ENCODE measurements around a stretch of chr4.

DNA sequence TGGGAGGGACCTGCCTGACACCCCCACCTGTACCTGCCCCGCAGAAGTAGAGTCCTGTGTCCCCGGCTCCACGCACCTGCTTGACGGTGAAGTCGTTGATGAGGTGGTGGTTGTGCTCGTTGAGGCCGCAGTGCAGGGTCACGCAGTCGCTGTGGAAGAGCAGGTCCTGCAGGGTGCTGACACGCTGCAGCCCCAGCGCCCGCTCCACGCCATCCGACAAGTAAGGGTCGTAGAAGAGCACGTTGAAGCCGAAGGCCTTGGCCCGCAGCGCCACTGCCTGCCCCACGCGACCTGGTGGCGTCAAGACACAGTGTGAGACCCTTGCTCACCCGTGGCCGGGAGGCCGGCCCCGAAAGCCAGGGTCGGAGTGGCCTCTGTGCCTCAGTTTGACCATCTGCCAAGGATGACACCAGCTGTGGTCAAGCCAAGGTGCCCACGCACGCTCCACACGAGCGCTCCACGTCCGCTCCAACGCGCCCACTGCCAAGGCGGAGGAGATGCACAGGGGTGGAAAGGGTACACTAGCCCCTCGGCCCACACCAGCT is 32.9 kb downstream of the CTBP1 start:
- PRO-cap = no peak
- RAMPAGE, long total RNA, 4 experiments = no peak in any of the 4 experiments

- PRO-cap = no peak
- RAMPAGE, long total RNA, 4 experiments = no peak in any of the 4 experiments
These were observed 9.6 kb downstream of the CTBP1 start for GRCh38 chr4:1238934-1240166.

GRCh38 chr4:1241719-1242318 is 7.1 kb downstream of the CTBP1 start:
- PRO-cap = no peak
- RAMPAGE, long total RNA, 4 experiments = no peak in any of the 4 experiments

DNA sequence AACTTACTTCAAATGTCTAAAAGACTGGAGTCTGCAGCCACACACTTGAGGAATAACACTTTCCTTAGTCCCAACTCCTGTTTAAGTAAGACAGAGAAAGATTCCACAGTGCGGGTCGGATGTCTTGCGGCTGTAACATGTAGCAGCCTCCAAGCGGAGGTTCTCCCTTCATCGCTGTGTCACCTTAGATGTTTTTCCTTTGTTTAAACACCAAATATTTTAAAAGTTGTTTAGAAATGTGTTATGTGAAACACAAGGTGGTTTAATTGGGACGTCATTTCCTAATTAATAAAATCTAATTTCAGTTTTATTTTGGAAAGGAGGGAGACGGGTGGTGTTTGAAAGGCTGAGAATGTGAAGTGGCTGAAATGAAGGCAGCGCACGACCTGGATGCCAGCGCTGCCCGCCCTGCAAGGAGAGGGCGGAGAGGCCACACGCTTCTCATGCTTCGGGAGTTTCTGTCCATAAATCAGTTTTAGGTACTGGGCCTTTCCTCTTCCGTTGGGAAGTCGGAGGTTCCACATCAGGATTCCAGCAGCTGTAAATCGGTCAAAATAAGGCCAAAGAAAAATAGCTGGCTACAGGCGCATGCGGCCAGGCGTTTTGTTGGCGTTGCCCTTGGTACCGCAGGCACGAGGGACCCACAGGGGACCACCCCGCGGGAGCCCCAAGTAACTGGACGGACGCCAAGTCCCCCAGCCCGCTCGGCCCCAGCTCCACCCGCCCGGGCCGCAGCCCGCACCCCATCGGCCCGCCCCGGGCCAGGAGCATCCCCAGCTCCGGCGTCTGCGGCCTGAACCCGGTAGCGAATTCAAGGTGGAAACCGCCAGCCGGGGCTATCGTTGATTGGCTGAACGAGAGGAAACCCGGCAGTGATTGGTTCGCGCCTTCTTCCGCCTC is 563 bp upstream of the MAEA start:
- PRO-cap = bidirectional peak, plus-strand start outside the sequence, minus-strand start at position 788 of the sequence
- RAMPAGE, long total RNA, 4 experiments = no peak in any of the 4 experiments

DNA sequence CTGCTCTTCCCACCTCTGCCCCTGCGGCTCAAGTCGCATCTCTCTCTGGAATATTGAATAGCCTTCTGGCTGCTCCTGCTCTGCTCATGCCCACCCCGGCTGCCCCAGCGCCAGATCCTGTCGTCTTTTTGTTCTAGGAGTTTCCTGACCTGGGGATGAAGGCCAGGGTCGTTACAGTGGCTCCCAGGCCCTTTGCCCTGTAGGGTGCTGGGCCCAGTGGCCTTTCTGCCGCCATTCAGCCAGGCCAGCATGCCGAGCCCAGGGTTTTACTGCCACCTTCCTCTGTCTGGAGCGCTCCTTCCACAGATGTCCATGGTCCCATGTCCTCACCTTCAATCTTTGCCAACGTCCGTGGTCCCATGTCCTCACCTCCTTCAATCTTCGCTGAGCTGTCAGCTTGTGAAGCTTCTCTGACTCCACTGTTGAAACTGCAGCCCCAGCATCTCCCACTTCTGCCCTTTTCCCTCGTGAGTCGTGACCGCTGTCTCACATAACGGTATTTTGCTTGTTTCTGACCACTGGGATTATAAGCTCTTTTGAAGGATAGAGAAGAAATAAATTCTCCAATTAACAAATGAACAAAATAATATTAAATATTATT is 9.8 kb downstream of the MAEA start:
- PRO-cap = no peak
- RAMPAGE, long total RNA, 4 experiments = no peak in any of the 4 experiments

DNA sequence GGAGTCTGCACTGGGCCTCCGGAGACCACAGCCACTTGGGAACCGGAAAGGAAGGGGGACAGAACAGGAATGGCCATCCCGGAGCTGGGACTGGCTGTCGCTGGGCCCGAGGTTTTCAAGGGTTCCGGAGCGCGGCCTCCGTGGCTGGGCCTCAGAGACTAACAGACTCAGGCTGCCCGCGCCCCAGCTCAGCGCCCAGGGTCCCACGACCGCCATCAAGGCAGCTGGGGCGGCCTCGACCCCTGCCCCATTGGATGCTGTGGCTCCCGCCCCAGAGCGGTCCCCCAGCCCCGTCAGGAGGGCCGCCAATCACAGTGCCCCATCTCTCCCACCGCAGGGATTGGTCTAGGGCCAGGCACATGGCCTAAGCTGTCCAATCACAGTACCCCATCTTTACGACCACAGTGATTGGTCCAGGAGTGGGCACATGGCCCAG is 105.2 kb upstream of the NKX1-1 start:
- PRO-cap = unidirectional peak, minus-strand start at position 252 of the sequence; unidirectional peak, minus-strand start at position 310 of the sequence
- RAMPAGE, long total RNA, 4 experiments = no peak in any of the 4 experiments

DNA sequence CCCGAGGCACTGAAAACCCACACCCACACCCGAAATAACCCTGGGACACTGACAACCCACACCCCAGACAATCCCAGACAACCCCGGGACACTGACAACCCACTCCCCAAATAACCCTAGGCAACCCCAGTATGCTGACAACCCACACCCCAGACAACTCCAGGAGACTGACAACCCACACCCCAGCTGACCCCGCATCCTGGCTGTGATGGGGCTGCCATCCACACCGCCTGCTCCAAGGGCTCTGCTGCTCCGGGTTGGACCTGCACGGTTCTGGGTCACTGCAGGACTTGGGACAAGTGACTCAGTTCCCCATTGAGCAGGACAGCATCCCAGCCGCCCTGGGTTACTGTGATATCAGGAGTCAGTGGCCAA is 136.4 kb downstream of the FAM53A start:
- PRO-cap = bidirectional peak, plus-strand start at position 298 of the sequence, minus-strand start at position 246 of the sequence
- RAMPAGE, long total RNA, 4 experiments = no peak in any of the 4 experiments

- PRO-cap = no peak
- RAMPAGE, long total RNA, 4 experiments = no peak in any of the 4 experiments
These were observed 16.8 kb downstream of the FAM53A start for GRCh38 chr4:1667232-1667754.

- PRO-cap = bidirectional peak, plus-strand start at chr4:1712846, minus-strand start at chr4:1712693
- RAMPAGE, long total RNA, 4 experiments = no peak in any of the 4 experiments
These were observed 732 bp upstream of the SLBP start for GRCh38 chr4:1712579-1713523.

- PRO-cap = no peak
- RAMPAGE, long total RNA, 4 experiments = no peak in any of the 4 experiments
These were observed 2.7 kb downstream of the TMEM129 start for GRCh38 chr4:1717954-1719232.

GRCh38 chr4:1720048-1721021 is 788 bp downstream of the TMEM129 start:
- PRO-cap = unidirectional peak, plus-strand start at chr4:1720631; bidirectional peak, plus-strand start at chr4:1720874, minus-strand start at chr4:1720939
- RAMPAGE, long total RNA, 4 experiments = start-site peak on the plus strand in 2 of 4 experiments, at chr4:1720592-1720634 at its widest, 18 to 24 reads per replicate

DNA sequence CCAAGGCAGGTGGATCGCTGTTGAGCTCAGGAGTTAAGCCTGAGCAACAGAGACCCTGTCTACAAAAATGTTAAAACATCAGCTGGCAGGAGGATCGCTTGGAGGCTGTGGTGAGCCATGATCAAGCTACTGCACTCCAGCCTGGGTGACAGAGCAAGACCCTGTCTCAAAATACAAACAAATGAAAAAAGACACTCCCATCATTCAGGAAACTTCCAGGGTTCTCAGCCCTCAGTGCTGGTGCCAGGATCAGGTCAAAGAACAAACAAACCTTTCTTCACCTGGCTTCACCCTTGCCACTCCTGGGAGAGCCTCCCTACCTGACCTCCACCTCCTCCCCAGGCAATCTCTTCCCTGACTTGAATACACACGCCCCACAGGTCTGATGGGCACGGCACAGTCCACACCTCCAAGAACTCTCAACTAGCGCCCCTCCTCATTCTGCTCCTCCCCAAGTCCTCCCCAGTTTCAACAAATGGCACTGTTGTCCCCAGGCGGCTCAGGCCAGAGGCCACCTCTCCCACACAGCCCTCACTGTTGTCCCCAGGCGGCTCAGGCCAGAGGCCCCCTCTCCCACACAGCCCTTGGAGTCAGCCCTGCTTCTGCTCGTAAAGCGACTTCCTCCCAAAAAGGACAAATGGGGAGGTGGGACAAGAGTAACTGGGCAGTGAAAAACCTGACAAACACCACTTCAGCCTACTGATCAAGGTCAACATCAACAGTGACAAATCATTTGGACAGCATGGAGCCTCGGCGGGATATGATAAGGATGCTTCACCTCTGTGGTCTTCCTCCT is 3.1 kb downstream of the LETM1 start:
- PRO-cap = no peak
- RAMPAGE, long total RNA, 4 experiments = no peak in any of the 4 experiments

DNA sequence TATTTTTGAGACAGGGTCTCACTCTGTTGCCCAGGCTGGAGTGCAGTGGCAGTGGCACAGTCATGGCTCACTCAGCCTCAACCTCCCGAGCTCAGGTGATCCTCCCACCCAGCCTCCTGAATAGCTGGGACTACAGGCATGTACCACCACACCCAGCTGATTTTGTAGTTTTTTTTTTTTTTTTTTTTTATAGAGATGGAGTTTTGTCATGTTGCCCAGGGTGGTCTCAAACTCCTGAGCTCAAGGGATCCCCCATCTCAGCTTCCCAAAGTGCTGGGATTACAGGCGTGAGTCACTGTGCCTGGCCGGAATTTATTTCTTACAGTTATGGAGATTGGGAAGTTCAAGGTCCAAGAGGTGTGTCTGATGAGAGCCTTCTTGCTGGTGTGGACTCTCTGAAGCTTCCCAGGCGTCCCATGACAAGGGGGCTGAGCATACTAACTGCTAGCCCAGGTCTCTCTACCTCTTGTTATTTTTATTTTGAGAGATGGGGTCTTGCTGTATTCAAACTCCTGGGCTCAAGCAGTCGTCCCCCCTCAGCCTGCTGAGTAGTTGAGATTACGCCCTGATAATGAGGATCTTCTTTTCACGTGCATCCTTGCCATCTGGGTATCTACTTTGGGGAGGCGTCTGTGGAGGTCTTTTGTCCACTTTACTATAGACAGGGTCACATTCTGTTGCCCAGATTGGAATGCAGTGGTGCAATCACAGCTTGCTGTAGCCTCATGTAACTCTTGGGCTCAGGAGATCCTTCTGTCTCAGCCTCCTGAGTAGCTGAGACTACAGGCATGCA is 2.9 kb upstream of the NSD2 start:
- PRO-cap = no peak
- RAMPAGE, long total RNA, 4 experiments = no peak in any of the 4 experiments

DNA sequence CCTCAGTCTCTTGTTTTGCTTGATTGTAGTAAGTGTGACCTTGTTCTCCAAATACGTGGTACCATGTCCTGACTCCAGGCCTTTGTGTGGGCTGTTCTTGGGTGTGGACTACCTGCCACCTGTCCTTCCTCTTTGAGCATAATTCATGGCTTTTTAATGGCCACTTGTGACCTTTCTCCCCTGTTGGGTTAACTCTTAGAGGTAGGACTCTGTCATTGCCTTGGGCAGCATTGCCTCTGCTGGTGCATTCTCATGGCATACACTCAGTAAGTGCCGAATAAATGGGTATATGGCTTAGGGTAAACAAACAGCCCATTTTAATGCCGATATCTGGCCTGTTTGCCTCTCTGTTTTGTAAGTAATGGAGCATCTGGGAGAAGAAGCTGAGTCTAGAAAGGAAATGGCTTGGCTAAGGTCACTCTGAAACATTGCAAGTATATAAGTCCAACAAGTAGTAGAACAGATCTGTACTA is 3.1 kb downstream of the NSD2 start:
- PRO-cap = no peak
- RAMPAGE, long total RNA, 4 experiments = no peak in any of the 4 experiments

DNA sequence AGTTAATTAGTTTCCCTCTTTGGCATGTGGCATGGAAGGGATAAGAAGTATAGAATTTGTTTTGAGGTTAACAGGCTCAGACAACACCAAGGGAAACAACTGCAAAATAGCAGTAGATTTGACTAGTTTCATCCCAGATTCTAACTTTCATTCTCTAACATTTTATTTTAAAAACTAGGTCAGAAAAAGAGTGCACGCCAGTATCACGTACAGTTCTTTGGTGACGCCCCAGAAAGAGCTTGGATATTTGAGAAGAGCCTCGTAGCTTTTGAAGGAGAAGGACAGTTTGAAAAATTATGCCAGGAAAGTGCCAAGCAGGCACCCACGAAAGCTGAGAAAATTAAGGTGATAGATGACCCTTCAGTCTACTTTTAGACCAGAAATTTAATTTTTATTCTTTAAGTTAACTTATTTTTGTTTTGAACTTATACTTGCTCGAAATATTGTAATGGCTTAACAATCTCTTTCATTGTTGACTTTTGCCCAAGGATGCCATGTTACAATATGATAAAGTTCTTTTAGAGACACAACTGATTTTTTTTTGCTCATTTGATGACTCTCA is 45.6 kb downstream of the NSD2 start:
- PRO-cap = no peak
- RAMPAGE, long total RNA, 4 experiments = no peak in any of the 4 experiments

DNA sequence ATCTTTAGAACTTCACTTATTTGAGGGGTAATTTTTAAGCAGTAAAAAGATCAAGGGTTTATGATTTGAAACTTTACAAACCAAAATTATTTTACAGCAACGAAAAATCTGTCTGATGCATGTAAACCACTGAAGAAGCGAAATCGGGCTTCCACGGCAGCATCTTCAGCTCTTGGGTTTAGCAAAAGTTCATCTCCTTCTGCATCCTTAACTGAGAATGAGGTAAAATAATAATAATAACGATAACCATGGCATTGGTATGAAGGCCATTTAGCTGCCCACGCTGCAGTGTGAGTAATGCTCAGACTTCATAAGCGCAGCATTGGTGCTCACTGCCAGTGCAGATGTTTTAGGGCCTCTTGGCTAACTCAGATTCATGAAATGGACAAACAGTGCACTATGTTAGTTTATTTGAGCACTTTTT is 68.4 kb downstream of the NSD2 start:
- PRO-cap = no peak
- RAMPAGE, long total RNA, 4 experiments = no peak in any of the 4 experiments

GRCh38 chr4:2007857-2008446 is 822 bp downstream of the NELFA start:
- PRO-cap = no peak
- RAMPAGE, long total RNA, 4 experiments = no peak in any of the 4 experiments

DNA sequence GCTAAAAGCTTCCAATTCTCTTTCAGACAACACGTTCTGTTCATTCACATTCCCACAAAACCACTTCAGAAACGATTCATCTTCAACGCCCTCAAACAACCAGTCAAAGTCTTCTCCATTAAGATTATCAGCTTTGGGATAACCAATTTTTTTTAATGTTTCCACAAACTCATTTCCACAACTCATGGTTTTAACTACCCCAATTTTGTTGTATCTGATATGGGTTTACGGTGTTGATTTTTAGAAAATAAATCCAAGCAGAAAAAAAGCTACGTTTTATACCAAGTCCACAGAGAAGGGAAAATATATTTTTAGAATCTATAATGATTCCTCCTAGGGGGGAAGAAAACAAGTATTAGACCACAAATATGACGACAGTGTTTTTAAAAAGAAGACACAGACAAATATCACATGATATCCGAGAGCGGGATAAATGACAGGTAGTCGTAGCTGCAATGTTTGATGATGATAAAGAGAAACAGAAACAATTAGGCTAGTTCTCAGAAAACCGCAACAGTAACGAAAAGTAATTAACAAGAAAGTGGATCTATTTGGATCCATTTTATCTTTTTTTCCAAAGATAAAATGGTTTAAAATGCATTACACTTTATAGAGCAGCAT is 1.1 kb downstream of the HAUS3 start:
- PRO-cap = no peak
- RAMPAGE, long total RNA, 4 experiments = no peak in any of the 4 experiments

DNA sequence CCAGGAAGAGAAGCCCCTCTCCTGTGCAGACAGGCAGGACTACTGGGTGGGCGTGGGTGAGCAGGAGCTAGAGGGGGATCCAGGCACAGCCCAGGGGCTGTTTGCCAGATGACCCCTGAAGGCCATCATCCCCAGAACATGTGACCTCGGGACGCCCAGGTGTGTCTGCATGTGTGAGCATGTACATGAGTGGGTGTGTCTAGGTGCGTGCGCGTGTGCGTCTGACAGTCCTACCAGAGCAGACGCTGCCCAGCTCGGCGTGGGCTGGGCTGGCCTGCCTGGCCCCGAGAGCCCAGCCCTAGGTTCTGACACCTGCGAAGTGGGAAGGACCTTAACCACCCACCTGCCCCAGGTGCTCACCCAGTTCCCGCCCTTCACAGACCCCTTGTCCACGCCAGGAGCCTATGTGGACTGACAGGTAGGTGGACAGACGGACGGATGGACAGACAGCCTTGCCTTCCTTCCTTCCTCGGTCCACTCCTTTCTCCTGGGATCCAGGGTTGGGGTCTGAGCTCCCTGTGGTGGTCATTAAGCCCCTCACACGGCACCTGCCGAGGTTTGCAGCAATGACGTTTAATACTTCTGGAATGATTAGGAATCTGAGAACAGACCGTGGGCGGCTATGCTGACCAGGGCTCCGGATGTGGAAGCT is 7.9 kb upstream of the HAUS3 start:
- PRO-cap = no peak
- RAMPAGE, long total RNA, 4 experiments = no peak in any of the 4 experiments

- PRO-cap = no peak
- RAMPAGE, long total RNA, 4 experiments = no peak in any of the 4 experiments
These were observed 8.5 kb downstream of the MXD4 start for GRCh38 chr4:2252988-2254180.